ENCODE data around the gene POLR1D.

GRCh38 chr13:27125659-27126281 is 45.8 kb downstream of the USP12 start:
- PRO-cap: no peak

DNA sequence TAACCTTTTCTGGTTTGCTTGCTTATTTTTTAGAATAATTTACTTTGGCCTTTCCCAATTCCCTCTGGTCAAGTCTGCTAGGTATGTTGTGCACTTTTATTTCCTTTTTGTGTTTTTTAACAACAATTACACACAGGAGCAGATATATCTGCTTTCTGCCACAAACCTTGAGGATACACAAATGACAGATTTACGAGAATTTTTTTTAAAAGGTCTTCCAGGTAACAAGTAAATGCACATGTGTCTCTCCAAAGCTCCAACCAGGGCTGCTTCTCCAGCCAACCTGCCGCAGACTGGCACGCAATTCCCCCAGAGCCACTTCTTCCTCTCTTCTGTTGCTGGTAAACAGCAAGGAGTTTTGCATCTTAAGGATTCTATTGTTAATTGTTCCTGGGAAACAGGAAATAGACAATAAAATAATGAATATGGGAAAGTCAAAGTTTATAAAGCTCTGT is 6.6 kb upstream of the USP12 start:
- PRO-cap: no peak

- PRO-cap: no peak
Observed at GRCh38 chr13:27253109-27254049, 2.0 kb downstream of the RPL21 start.

GRCh38 chr13:27272645-27272872 is 1.9 kb downstream of the RASL11A start:
- PRO-cap: no peak

DNA sequence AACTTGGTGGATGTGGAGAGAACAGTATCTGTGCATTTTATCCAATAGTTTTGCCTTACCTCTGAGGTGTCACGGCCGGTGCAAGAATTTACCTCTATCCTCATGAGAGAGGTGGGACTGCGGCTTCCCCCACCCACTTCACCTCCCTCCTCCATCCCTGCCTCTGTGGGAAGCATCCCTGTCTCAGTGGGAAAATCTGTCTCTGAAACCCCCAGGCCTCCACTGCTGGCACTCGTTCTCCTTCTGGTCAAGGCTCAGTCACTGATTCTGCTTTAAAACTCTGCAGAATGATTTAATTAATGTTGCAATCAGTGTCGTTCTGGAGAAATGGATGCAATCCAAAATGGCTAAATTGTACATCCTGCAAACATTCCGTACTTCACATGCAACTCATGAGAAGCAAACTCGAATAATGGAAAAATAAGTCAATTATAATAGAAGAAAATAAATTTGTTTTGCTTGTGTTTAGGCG is 5.5 kb downstream of the RASL11A start:
- PRO-cap: no peak

GRCh38 chr13:27430133-27430872 is 5.9 kb downstream of the GTF3A start:
- PRO-cap: no peak

DNA sequence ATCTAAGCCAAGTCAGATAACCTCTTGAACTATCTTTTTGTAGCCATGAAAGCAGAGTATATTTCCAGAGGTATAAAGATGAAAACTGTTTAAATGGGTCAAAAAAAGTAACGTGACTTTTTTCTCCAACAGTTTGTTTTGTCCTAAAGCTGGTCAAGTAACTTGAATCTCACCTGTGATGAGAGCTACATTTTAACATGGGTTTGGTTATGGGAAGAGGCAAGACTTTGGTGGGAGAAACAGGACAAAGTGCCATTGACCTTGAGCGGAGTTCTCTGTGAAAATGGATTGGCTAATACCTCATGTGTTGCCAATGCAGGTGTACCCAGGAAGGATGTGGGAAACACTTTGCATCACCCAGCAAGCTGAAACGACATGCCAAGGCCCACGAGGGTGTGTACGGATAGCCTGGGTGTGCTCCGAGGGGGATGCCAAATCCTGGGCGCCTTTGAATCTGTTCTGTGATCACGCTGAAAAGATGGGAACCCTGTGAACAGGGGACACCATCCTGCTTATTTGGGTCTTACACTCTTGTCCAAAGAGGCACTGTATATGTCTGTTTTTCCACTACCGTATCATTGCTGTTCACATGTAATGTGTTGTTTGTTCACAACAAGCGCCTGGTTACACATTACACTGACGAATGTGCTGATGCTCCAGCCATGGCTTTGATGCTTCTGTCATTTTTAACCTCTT is 8.1 kb downstream of the GTF3A start:
- PRO-cap: no peak

- PRO-cap: no peak
Observed at GRCh38 chr13:27477251-27477864, 27.0 kb upstream of the MTIF3 start.

DNA sequence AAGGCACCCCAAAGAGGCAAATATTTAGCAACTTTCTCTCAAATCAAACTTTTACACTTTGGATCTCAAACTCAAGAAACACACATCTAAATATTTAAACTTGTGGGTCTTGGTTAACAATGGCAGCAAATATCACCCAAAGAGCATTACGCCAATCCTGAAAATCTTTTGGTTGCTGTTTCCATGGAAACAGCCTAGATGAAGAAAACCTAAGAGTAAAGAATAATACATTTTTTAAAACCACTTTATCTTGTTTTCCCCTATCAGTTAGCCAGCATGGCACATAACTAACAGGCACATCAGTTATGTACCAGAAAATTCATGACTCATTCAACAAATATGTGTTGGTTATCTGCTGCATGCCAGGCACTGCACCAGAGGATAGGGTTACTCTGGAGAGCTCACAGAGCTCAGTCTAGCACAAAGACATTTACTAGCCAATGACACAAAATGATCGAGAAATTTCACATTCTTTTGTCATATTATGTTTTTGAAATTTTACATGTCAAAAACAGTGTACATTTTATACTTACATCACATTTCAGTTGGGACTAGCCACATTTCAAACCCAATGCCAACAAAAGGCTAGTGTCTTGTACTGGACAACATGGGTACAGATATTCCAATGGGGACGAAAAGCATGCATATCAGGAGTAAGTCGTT is 20.4 kb downstream of the LNX2 start:
- PRO-cap: no peak

DNA sequence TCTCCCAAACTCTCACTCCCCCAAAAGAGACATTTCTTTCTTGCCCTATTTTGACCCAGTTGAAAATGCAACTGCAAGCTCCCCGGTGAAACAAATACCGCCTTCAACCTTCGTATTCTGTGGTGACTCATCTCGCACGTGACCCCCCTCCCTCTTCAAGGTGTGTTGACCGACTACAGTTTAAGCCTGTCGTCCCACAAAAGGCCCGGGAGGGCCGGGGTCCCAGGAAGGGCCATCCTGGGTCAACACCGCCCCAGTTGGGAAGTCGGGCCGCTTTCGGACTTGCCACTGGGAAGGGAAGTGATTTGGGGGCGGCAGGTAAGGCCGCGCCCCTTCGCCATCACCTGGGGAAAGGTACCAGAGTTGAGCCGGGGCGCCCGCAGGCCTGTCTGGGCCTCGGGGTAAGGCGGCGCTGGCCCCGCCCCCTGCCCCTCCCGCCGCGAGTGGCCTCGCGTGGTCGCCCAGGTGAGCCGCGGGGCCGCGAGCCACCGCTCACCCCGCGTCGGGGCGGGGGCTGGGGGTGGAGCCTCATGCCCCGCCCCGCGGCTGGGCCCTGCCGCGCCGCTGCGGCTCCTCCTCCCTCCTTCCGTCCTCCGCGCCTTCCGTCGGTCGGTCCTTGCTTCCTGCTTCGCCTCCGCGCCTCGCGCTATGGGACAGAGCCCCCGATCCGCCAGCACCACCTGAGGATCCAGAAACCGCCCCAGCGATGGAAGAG is at the start of gene POLR1D:
POLR1D (plus strand) TSS at position 615 of the 715 bp plus-strand sequence.
- PRO-cap: bidirectional peak, plus-strand start at position 598 of the sequence, minus-strand start at position 403 of the sequence

GRCh38 chr13:27853172-27853648 is 60.9 kb downstream of the GSX1 start:
- PRO-cap: no peak

- PRO-cap: no peak
Observed at GRCh38 chr13:27917896-27918606, 1.7 kb upstream of the PDX1 start.

DNA sequence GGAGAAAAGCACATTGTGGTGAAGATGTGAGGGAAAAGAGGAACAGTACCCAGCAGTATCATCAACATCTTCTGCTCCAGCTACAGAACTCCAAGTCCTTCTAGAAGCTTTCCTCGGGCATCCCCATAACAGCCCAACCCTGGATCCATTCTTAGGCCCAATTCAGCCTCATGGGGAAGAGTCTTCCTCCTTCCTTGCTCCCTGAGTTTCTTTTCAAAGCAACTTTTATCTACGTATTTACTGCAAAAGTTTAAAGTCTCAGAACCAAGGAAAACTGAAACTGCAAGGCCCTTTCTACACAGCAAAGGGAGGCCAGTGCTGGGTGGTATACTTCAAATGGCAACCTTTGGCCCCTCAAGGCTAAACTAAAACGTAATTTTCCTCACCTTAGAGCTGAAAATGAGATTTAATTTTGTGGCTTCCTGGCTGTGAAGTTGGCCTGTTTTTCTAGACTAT is 5.7 kb downstream of the CDX2 start:
- PRO-cap: no peak

DNA sequence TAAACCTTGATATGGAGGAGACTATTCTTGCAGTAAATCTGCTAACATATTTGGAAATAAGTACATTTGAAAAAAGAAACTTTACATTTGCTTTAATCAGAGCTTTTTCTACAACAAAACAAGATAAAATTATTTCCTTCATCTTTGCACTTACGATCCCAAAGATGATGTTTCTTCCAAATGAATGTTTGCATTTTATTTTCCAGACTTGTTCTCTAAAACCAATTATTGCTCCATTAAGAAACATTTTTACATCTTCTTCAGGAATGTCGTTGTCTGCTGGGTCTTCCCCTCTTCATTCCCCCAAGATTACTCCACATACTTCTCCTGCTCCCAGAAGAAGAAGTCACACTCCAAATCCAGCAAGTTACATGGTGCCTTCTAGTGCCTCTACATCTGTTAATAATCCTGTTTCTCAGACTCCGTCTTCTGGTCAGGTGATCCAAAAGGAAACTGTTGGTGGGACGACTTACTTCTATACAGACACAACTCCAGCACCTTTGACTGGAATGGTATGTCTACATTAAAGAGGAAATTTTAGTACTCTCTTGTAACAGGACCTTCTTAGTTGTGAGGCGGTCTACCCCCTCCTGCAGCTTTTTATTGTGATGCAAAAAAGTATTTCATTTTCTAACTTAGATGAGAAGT is 117.8 kb downstream of the PAN3 start:
- PRO-cap: no peak

GRCh38 chr13:28268841-28269465 is 130.6 kb downstream of the PAN3 start:
- PRO-cap: no peak

DNA sequence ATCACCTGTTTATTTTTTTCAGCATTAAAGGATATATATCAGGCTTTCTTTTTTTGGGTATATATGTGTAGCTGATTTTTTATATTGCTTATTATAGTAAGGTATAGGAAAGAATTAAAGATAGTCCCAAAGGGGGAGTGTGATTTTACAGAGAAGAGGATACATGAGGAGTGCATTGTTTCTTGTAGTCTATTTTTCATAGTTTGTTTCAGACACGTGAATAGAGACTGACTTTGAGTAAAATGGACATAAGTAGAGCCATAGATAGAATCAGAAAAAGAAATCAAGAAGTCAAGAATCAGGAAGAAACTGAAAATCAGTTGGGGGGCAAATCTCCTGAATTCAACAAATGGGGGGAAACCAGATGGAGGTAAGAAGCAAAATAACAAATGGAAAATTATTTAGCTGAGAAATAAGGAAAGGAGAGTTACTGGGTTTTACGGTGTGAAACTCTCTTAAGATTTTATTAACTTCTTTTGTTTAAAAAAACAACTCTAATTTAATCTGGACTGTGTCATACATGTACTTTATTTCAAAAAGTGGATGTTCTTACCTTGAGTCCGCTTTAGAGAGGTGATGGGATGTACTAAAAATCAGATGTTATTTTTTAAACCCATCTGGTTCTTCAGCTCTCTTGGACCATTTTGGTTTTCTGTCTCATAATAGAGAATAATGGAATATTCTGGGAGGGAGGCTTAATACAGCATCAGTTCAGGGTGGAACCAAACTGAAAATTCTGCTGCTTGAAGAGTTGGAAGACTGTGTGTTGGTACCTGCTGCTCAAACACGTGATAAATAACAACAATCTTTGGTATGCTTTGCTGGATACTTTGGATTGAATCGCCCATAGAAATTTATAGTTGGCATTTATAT is 136.6 kb downstream of the PAN3 start:
- PRO-cap: no peak

DNA sequence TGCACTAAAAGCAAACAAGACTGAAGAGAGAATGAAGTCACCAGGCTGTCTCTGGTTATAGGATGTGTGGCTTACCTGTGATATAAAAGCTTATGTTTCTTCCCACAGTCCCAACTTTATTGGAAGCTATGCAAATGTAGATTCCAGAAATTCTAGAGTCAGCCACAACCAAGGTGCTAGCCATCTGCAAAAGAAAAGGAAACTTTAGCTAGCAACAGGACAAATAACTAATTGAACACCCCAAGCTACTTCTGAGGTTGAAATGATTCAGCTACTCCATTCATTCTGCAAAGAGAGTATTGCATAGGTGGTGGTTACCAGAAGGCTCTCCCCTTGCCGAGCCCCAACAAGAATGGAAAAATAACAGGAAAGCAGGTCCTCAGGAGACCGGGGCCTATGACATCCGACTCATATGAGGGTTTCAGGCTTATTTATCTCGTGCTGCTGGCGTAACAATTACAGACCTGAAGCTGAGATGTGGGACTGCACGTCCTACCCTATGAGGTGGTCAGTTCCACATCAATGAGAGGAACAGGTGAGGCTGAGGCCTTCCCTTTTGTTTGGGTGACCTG is 98.0 kb downstream of the FLT1 start:
- PRO-cap: no peak

- PRO-cap: no peak
Observed at GRCh38 chr13:28503077-28503597, 8.2 kb upstream of the FLT1 start.

- PRO-cap: bidirectional peak, plus-strand start at chr13:28531268, minus-strand start at chr13:28531205; bidirectional peak, plus-strand start at chr13:28531474, minus-strand start at chr13:28531460
Observed at GRCh38 chr13:28530838-28531828, 36.2 kb upstream of the FLT1 start.

- PRO-cap: no peak
Observed at GRCh38 chr13:28558117-28559098, 63.5 kb upstream of the FLT1 start.

Data from neural crest cell (in vitro differentiated cells).